Smooth muscle cell (in vitro differentiated cells): ENCODE results near the genes FRAS1, BMP2K and GK2.

- RAMPAGE, long total RNA, result no peak
Measured at GRCh38 chr4:77171128-77171481, 14.1 kb downstream of the CCNG2 start.

DNA sequence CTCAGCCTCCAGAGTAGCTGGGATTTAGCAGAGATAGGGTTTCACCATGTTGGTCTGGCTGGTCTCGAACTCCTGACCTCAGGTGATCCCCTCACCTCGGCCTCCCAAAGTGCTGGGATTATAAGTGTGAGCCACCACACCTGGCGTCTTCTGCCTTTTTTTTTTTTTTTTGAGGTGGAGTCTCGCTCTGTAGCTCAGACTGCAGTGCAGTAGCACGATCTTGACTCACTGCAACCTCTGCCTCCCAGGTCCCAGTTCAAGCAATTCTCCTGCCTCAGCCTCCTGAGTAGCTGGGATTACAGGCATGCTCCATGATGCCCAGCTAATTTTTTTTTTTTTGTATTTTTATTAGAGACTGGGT is 23.0 kb downstream of the CCNG2 start:
- RAMPAGE, long total RNA, result no peak

- RAMPAGE, long total RNA, result no peak
Measured at GRCh38 chr4:77563927-77564869, 41.4 kb upstream of the CXCL13 start.

DNA sequence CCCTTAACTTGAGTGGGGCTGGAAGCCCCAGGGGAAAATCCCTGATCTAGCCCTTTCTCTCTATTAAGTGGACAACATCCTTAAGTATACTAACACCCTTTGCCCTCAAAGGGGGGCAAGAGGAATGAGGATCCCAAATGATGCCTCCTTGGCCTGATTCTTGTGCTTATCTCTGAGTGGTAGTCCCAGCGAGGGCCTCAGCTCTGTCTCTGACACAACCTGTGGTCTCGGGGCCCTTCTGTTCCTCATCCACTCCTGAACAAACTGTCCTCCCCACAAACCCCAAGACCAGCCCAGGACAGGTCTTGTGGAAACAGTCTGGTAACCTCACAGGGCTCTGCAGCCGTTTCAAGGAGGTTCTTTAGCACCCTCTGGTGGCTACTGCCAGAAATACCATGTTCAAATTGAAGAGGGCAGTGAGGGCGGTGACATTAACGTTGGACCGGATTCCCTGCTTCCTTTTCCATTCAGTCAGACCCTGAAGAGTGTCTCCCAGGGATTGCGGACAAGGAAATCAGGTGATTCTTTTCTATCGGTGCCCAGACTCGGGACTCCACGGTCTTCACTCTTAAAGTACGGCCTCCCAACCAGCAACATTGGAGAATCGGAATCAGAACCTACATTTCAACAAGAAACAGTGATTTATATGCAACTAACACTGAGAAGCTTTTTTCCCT is 13.0 kb downstream of the CXCL13 start:
- RAMPAGE, long total RNA, result no peak

GRCh38 chr4:77756076-77756659 is 63.0 kb downstream of the CNOT6L start:
- RAMPAGE, long total RNA, result no peak

- RAMPAGE, long total RNA, result no peak
Measured at GRCh38 chr4:77800958-77801760, 18.0 kb downstream of the CNOT6L start.

- RAMPAGE, long total RNA, result no peak
Measured at GRCh38 chr4:77806468-77807100, 12.6 kb downstream of the CNOT6L start.

DNA sequence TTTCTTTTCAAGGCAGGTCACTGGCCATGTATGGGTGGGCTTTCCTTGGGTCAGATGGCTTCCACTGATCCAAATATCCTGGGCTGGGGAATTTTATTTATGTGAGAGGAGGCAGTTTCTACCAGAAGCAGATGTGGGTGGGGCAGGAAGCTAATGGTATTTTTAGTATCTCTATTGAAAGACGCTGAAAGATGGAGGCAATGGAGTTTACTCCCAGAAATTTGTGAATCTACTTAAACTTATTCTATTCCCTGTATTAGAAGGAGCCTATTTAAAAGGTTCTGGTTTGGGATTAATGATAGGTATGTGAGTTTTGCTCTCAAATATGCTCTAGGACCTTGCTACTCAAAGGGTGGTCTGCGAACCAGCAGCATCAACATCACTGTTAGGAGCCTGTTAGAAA is 5.4 kb upstream of the MRPL1 start:
- RAMPAGE, long total RNA, result no peak

- RAMPAGE, long total RNA, result no peak
Measured at GRCh38 chr4:78057117-78058225, at the start of gene FRAS1. Gene FRAS1 (plus strand): TSS chr4:78057323.

DNA sequence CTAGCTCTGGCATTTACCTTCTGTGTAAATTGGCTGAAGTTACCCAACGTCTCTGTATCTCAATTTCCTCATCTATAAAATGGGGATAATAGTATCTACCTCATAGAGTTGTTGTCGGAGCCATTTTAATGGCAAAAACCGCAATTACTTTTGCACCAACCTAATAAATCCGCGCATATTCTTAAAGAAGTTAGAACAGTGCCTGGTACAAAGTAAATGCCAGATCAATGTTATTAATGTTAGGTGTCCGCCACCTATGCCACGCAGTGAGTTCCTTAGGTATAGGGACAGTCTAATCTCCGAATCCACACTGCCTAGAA is 421 bp upstream of the ANXA3 start:
- RAMPAGE, long total RNA, result no peak

DNA sequence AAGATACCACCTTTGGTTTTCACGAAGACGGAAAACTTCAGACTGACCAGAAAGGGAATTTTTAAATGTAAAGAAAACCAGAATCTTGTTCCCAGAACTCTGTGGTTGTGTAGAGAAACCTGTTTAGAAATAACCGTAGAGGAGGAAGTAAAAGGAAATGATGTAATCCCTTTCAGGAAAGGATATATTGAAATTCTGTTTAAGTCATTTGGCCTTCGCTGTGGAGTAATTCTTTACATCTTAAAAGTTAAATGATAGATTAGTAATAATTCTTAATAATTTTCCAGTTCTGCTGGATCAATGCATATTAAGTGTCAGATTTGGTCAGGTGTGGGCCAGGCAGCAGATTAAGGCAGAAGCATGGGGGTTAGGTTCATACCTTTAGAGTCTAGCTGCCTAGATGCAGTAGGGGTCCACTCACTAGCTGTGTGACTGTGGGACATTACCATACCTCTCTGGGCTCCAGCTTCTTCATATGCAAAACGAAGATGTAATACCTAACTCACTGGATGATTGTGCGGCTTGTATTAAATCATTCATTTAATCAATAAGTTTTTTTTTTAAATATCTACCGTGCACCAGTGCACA is 1.3 kb downstream of the ANXA3 start:
- RAMPAGE, long total RNA, result no peak

DNA sequence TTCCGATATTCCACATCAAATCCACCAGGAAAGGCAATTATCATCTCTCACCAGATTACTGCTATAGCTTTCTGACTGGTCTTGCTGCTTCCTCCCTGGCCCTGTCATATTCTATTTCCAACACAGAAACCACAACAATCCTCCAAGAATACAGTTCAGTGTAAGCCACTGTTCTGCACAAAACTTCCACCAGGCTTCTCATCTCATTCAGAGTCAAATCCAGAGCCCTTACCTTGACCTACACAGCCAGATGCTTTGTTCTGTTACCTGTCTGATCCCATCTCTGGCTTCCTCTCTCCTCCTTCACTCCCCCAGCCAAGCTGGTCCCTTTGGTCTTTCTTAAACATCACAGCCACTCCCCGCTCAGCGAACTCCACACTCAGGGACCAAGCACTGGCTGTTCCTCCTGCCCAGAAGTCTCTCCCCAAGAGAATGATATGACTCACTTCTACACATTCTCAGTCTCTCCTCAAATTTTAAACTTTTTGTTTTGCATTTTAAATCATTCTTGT is 84.8 kb upstream of the BMP2K start:
- RAMPAGE, long total RNA, result no peak

- RAMPAGE, long total RNA, result no peak
Measured at GRCh38 chr4:78776165-78777287, at the start of gene BMP2K. Gene BMP2K (plus strand): TSS chr4:78776350.

DNA sequence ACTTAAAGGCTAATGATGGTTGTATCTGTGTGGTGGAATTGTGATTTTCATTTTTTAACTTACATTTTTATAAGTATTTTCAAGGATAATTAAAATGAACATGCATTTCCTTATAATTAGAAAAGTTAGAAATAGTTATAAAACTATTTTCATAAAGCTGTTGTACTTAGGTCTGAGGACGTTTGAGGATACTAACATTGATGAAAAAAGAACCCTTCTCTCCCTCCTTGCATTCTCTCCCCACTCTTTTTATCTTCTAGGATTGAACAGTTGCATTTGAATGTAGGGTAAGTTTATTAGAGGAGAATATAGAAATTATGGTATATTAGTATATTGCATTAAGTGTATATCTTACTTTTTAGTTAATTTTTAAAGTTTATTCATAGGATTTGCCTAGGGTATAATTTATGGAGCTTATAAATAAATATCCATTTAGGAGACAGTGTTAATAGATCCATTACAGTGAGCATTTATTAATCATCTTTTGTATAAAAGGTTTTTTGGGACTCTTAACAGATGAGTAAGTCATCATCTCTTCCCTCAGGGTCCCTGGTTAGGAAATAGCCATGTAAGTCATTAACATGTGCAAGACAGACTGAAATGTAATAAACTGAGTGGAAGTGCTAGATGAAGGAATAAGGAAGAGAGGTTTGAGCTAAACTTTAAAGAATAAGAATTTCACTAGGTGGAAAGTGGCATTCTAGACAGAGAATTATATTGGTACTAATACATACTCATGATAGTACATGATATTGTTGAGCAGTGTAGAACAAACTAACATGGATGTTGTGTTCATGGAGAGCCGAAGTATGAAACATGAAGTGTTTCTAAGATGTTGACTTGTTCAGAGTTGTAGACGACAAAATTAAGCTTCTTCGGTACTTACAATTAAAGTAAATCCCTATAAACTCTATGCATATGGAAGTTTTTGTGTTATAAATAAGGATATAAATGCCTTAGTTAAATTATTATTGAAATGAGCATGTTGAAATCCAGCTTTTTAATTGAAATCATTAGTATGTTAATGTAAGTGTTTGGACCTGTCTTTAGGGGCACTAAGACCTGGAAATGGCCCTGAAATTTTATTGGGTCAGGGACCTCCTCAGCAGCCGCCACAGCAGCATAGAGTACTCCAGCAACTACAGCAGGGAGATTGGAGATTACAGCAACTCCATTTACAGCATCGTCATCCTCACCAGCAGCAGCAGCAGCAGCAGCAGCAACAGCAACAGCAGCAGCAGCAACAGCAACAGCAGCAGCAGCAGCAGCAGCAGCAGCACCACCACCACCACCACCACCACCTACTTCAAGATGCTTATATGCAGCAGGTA is 69.0 kb downstream of the PAQR3 start:
- RAMPAGE, long total RNA, result no peak

DNA sequence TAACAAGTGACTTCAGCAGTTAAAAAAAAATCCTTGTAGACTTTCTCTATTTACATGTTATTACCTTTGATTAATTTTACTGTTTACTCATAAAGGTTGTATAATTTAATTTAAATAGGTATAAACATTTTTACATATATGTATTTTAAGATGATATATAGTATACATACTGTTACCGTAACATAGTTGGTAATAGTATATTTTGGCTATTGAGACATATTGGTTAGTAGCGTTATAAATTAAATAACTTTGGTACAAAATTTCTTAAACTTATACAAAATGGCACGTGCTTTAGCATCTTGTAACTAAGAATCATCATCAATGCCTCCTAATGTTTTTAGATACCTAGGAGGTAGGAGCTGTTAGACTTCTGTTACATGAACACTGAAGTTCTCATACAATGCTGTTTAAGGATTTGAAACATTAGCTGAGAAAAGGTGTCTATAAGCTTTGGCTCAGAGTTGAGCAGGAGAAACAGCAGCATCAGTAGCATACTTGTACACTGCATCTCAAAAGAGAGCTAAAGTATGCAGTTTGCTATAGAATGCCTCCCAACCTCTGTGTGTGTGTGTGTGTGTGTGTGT is 66.0 kb downstream of the PAQR3 start:
- RAMPAGE, long total RNA, result no peak

GRCh38 chr4:78886553-78887698 is 52.3 kb downstream of the PAQR3 start:
- RAMPAGE, long total RNA, result no peak

DNA sequence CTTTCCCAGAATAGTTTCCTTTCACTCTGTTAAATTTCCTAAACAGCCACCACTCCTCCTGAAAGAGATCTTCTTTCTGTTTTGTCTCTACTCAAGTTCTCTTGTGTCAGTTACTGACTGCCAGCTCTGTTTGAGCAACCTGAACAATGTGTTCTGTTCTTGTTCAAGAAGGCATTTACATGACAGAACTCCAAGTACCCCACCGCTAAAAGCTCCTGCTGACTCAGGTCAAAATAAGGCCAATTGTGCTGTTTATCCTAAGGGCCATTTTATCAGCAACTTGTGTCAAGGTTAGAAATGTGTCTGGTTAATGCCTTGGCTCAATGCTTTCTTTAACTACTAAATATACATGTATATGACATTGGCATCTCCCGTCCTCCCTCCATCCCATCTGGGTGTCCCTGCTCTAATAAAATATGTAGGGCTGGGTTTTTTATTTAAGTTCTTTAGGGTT is 144.2 kb upstream of the PAQR3 start:
- RAMPAGE, long total RNA, result no peak

GRCh38 chr4:79197331-79197620 is 128.6 kb downstream of the NAA11 start:
- RAMPAGE, long total RNA, result no peak

DNA sequence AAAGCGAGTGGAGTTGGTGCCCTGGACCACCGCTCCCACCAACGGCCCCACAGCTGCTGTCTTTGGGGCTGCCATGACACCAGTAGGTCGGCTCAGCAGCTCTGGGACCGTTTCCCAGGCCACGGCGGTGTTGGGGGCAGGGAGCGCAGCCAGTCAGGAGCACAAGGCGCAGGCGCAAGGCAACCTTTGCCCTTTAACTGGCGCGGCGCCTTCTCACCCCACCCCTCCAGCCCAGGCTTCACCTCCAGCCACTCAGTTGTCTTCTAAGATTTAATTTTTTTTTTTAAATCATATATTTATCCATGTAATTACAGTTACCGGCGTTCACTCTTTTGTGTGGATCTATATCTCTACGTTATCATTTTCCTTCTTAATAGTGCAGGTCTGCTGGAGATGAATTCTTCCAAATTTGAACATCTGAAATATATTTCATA is at the start of gene GK2:
GK2 (minus strand) TSS at position 103 of the 434 bp plus-strand sequence.
- RAMPAGE, long total RNA, result no peak

DNA sequence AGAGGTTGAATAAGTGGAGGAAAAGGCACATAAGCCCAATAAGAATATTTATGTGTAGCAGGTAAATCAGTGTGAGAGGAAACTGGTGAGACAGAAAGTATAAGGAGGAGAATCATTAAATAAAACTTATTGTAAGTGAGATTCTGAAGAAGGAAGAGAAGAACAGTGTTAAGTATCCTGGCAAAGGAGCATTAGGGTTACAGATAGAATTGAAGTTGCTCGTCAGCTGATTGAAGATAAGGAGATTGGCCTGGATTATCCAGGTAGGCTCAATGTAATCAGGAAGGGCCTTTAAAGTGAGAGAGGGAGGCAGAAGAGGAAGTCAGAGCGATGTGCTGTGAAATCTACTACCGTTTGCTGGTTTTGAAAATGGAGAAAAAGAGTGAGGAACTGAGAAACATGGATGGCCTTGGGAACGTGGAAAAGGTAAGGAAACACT is 245.8 kb downstream of the ANTXR2 start:
- RAMPAGE, long total RNA, result no peak